Heart right ventricle (tissue), 2 donors: ENCODE data around the genes TNFSF9 and VAV1.

DNA sequence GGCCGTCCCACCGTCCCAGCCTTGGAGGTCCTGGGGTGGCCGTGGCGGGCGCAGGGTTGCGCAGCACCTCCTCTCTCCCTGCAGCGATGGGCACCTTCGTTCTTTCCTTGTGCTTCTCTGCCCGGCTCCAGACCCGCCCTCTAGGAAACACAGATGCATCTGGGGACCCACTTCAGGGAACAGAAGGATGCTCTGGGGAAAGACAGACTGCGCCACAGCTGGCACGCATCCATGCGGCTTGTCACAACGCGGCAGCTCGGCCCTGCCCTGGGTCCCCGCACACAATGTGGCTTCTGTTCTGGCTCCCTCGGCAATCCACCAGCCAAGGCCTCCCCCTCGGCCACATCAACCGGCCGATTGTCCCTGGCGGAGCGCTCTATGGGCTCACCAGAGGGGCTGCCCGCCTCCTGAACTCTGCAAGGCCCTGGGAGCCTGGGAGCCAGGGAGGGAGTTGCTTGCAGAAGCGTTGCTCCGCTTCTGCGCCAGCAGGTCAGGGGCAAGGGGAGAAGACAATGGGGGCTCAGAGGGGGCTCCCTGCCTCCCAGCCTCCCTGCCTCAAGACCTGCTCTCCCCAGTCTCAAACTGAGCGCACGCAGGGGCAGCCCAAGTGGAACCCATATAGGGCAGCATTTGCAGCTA lies 38.1 kb downstream of the MLLT1 start:
- PRO-cap, 2 experiments = no peak in any of the 2 experiments

DNA sequence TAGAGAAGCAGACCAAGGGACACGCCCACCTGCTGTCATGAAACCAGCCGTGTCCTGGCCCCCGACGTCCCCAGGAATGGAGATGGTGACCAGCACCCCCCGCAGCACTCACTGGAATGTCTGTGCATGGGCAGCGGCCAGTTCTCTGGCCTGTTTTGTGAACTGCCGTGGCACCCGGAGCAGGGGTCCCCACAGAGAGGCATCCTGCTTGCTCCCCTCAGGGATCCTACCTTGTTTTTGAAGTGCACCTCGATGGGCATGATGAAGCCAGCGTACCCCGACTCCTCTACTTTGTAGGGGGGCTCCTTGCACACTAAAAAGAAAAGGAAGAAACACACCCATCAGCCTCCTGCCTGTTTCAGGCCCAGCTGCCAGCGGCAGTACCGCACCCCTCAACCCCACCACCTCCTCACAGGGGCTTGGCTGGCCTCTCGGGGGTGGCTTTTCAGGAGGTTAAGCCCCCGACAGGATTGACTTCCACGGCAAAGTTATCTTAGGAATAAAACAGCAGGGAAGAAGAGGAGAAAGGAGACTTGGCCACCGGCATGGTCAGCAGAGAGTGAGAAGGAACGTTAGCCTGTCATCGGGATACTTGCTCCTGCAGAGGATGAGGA lies 17.7 kb downstream of the MLLT1 start:
- PRO-cap, 2 experiments = no peak in any of the 2 experiments

DNA sequence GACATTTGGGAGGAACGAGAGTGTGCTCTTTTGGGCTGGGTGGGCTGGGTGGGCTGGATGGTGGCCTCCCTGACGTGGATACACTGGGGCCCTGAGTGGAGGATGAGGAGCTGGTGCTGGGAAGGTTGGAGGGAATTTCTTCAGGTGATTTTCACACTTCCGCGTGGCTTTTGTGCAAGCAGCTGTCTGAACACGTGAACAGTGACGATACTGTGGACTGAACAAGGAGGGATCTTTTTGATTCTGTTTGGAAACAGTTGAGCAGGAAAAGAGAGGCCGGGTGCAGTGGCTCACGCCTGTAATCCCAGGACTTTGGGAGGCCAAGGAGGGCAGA lies 9.0 kb upstream of the GTF2F1 start:
- PRO-cap, 2 experiments = no peak in any of the 2 experiments

DNA sequence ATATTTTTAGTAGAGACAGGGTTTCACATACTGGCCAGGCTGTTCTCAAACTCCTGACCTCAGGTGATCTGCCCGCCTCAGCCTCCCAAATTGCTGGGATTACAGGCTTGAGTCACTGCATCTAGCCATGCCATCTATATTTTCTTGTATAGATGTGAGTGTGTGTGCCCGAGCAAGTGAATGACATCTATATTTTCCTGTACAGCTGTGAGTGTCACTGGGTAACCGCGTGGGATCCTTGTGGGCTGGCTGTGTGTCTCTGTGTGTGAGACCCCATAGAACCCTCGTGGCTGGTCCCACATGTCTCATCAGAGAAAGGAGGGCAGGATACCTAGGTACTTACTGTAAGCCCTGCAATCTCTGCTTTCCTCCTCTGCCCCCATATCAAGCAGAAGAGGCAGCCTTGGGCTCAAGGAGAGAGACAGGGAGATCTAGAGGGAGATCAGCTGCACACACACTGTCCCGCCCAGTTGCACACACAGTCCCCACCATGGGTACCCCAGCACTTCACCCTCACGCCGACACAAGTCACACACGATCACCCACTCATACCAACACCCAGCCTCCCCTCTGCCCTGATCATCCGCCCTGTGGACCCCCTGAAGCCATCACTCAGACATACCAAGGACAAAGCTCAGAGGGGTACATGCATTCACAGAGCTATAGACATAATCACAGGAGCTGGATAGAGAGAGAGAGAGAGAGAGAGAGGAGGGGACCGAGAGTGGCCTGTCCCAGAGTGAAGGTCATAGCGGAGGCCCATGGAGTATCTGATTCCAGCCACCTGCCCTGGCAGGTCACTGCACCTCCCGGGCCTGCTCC lies 599 bp downstream of the DENND1C start:
- PRO-cap, 2 experiments = no peak in any of the 2 experiments

- PRO-cap, 2 experiments = no peak in any of the 2 experiments
Measured at GRCh38 chr19:6489323-6489764, 7.8 kb upstream of the DENND1C start.

- PRO-cap, 2 experiments = peak in 2 of 2 experiments; most common plus-strand start chr19:6529075 (in 1); most common minus-strand start chr19:6528954 (in 1)
Measured at GRCh38 chr19:6528800-6529150, 2.1 kb upstream of the TNFSF9 start.

- PRO-cap, 2 experiments = peak in 2 of 2 experiments; most common plus-strand start chr19:6531026 (in 2); most common minus-strand start chr19:6530836 (in 2)
Measured at GRCh38 chr19:6530543-6531551, at the start of gene TNFSF9. TNFSF9 (plus strand) TSS chr19:6531026.

DNA sequence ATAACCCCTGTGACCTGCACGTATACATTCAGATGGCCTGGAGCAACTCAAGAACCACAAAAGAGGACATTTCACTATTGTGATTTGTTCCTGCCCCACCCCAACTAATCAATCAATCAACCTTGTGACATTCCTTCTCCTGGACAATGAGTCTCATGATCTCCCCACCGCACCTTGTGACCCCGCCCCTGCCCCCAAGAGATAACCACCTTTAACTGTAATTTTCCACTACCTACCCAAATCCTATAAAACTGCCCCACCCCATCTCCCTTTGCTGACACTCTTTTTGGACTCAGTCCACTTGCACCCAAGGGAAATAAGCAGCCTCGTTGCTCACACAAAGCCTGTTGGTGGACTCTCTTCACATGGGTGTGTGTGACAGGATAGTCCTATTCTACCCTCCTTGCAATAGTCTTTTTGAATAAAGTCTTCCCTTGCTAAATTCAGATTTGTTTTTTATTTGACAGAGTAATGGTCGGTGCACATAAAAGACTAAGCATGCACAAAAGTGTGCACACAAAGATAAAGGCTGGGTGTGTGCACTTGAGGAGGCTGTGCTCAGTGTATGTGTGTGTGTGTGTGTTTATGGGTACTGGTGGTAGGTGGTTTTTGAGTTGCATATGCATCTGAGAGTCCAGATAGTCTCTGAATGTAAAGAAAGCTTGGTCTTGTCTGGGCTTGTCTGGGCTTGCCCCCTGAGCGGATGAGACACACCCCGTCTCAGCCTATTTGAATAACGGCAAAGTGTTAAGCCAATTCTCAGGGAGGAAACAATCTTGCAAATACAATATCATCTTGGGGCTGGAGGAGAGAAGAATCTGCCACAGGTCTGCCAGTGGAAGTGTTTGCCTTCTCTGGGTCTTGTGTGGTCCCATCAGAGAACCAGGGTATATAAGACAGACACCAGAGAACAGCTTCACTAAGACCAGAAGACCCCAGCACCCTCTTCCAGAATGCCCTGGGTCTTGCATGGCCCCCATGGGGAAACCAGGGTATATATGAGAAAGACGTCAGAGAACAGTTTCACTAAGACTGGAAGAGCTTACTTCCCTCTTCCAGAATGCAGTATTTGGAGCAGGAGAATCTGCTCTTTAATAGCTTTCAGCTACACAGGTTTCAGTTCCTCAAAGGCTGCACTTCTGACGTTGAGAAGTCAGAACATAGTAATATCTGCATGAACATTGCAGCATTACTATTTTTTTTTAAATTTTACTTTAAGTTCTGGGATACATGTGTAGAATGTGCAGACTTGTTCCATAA lies 13.6 kb downstream of the CD70 start:
- PRO-cap, 2 experiments = no peak in any of the 2 experiments

DNA sequence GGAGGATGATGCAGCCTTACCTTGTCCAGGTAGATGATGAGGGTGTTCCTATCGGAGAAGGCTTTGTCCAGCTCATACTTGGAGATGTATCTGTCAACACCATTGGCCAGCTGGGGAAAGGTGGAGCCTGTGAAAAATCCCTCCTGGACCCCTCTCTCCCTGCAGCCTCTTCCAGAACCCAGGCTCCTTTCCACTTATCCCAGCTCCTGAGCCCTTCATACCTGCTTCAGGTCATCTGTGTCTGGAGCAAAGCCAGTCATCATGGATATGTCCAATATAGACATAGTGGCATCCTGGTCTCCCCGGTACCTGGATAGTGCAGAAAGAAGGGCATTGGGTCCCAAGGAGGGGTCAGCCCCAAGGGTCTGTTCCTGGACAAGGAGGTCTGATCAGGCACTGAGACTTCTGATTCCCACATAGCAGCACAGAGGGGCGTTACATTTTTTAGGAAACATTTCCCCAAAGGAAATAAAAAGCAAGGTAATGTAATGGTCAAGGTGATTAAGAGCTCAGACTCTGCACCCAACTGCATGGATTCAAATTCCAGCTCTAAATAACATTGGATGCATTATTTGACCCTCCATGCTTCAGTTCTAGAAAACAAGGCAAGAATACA lies 12.1 kb upstream of the TNFSF14 start:
- PRO-cap, 2 experiments = no peak in any of the 2 experiments

DNA sequence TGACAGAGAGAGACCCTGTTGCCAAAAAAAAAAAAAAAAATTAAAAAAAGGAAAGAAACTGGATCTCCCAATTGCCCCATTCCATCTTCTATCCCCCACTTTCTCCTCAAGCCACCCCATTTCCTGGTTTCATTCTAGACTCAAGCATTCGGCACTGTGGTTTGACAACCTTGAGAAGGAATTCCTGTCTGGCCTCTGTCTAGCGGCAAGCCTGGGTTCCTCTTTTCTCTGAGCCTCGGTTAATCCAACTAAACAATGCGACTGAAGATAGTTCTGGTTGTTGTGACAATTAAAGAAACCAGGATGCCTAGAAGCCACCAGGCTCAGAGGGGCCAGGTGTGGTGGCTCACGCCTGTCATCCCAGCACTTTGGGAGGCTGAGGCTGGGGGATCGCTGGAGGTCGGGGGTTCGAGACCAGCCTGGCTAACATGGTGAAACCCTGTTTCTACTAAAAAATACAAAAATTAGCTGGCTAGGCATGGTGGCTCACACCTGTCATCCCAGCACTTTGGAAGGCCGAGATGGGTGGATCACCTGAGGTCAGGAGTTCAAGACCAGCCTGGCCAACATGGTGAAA lies 3.4 kb upstream of the C3 start:
- PRO-cap, 2 experiments = no peak in any of the 2 experiments

DNA sequence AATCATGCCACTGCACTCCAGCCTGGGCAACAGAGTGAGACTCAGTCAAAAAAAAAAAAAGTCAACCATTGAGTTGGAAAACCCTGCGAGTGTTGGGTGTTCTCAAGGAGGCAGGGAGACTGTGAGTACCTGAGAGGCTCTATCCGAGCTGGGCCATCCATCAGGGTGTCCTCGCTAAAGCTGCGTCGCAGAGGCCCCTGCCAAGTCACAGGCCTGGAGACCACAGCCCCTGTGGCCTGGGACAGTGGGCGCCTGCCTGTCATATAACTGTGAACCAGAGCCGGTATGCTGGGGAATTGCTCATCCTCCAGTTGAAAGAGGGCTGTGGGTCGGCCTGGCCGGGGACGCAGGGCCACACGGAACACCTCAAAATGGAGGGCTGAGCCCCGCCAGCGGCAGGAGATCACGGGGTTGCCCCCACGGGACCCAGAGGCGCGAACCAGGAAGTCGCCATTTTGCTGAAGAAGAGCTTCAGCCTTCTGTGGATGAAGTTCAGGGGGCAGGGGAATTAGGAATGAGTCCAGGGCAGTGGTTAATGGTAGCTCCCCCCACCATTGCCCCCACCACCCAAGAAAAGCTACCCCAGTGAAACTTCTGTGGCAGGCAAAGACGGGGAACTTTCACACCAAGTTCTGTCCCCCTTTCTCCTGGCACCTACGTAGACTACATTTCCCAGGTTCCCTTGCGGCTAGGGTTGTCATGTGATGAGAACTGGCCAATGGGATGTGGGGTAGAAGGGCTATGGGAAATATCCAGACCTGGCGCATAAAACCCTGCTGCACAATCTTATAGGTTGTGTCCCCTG lies 6.5 kb downstream of the SH2D3A start:
- PRO-cap, 2 experiments = no peak in any of the 2 experiments

DNA sequence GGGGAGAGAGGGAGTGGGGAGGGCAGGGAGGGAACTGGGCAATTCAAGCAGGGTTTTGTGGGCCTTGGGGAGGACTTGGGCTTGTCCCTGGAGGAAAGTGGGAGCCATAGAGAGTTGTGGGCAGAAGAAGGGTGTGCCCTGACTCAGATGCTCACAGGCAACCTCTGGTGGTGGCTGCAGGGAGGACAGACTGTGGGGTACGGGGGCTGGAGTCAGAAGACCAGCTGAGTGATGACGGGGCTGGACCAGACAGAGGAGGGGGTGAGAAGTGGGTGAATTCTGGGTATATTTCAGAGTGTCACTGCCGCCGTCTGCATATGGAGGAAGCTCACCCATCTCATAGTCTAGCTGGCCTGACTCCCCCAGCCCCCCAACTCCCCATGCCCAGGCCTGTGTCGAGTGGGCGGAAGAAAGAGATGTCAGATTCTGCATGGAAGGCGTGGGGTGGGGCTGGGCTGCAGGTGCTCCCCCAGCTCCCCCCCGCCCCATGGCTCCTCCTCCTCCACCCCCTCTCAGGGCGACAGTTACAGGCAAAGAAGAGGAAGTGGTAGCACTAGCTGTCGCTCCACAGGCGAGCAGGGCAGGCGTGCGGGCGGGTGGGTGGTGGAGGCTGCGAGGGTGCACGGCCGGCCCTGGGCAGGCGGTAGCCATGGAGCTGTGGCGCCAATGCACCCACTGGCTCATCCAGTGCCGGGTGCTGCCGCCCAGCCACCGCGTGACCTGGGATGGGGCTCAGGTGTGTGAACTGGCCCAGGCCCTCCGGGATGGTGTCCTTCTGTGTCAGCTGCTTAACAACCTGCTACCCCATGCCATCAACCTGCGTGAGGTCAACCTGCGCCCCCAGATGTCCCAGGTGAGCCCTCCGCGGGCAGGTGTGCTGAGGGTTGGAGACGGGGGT lies at the start of gene VAV1:
VAV1 (plus strand) TSS at position 550 of the 898 bp plus-strand sequence.
- PRO-cap, 2 experiments = peak in 2 of 2 experiments; most common plus-strand start position 568 of the sequence (in 1)

GRCh38 chr19:6926211-6926675 lies 38.9 kb downstream of the ADGRE1 start:
- PRO-cap, 2 experiments = no peak in any of the 2 experiments

DNA sequence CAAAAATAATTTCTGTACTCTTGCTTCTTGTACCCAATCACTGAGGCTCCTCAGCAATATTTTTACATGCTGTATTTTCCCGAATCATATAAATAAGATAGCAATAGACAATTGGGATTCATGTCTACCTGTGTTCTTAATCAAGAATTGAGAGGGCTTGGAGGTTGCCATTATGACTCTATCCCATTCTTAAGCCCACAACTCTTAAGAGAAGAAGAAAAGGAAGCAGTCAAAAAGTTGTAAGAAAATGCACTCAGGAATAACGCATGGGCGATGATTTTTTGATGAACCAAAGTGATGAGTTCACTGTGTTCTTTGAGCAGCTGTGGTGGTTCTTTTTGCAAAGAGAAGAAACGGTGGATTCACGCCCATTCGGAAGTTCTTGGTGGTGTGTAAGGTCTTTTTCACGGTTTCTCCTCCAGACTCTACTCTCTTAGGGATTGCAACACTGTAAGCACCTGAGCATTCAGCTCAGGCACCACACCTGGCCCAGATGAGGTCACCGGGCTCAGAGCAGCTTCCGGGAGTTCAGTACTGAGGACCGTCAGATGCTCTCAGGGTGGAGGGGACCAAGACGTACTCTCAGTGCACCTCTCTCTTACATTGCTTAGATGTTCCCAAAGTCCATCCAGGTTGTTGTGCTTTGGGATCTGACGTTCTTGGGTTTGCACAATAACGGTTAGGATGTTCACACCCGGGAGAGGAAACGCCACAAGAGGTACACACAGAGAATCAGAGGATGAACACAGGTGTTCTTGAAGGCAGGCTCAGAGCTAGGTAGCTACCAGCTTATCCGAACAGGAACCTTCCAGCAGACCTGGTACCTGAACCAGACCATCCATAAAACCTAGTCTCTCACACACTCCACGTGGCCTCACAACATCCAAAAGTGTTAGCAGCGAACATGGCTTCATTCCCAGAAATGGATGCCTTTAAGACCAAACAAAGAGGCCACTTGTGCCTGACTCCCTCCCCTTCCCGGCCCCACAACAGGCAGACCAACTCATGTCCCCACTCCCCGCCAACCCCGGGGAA lies 45.8 kb downstream of the ZNF557 start:
- PRO-cap, 2 experiments = peak in 1 of 2 experiments; most common minus-strand start position 431 of the sequence (in 1)

DNA sequence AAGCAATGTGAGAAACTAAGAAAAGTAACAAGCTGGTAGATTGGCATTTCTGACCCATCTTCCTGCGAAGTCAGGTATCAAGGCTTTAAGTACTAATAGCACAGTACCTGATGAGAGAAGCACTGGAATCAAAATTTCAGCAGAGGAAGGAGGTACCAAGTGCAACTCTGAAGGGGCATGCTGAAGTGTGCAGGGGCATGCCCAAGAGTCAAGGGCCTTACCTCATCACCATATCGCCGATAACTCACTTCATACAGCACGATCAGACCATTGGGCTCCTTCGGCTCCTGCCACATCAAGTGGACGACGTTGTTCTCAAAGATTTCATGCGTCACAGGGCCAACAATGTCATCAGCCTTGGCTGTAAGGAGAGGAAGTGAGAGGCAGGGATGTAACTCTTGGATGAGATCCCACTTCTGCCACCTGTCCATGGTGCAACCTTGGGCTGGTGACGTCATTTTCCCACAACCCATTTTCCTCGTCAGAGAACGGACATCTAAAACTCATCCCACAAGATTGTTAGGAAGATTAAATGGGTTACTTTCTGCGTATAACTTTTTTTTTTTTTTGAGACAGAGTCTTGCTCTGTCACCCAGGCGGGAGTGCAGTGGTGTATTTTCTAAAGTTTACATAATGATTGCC lies 72.1 kb downstream of the ZNF557 start:
- PRO-cap, 2 experiments = no peak in any of the 2 experiments

GRCh38 chr19:7255497-7256011 lies 38.7 kb downstream of the INSR start:
- PRO-cap, 2 experiments = no peak in any of the 2 experiments

- PRO-cap, 2 experiments = no peak in any of the 2 experiments
Measured at GRCh38 chr19:7267128-7267916, 26.9 kb downstream of the INSR start.

DNA sequence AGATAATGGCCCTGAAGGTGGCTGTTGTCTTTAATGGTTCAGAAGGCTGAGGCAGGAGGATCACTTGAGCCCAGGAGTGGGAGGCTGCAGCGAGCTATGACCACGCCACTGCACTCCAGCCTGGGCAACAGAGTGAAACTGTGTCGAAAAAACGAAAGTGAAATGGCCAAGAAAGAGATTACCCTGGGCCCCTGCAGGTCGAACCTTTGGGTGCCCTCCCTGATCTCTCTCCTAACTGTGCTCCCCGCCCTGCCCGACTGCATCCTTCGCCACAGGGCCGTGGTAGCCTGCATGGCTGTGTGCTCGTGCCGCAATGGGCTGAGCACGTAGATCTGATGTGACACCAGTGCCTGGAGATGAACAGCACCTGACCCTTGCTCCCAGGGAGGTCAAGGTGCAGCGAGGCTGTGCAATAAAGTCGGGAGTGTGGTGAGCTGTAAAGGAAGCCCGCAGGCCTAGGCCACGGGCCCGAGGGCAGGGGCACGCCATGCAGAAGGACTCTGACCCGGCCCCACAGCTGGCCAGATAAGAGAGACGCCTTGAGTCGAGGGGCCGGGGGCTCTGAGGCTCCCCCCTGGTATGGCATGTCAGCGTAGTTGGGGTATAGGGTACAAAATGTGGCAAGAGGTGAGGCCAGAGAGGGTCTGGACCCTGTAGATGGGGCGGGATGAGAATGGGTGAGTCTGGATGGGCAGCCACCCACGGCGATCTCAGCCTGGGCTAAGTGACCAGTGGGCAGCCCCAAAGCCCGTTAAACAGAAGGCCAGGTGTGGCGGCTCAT lies 60.1 kb downstream of the PEX11G start:
- PRO-cap, 2 experiments = no peak in any of the 2 experiments

- PRO-cap, 2 experiments = no peak in any of the 2 experiments
Measured at GRCh38 chr19:7500742-7501725, 3.7 kb downstream of the TEX45 start.

- PRO-cap, 2 experiments = no peak in any of the 2 experiments
Measured at GRCh38 chr19:7516281-7516547, 311 bp downstream of the ZNF358 start.